ENCODE measurements around a stretch of chr4.

DNA sequence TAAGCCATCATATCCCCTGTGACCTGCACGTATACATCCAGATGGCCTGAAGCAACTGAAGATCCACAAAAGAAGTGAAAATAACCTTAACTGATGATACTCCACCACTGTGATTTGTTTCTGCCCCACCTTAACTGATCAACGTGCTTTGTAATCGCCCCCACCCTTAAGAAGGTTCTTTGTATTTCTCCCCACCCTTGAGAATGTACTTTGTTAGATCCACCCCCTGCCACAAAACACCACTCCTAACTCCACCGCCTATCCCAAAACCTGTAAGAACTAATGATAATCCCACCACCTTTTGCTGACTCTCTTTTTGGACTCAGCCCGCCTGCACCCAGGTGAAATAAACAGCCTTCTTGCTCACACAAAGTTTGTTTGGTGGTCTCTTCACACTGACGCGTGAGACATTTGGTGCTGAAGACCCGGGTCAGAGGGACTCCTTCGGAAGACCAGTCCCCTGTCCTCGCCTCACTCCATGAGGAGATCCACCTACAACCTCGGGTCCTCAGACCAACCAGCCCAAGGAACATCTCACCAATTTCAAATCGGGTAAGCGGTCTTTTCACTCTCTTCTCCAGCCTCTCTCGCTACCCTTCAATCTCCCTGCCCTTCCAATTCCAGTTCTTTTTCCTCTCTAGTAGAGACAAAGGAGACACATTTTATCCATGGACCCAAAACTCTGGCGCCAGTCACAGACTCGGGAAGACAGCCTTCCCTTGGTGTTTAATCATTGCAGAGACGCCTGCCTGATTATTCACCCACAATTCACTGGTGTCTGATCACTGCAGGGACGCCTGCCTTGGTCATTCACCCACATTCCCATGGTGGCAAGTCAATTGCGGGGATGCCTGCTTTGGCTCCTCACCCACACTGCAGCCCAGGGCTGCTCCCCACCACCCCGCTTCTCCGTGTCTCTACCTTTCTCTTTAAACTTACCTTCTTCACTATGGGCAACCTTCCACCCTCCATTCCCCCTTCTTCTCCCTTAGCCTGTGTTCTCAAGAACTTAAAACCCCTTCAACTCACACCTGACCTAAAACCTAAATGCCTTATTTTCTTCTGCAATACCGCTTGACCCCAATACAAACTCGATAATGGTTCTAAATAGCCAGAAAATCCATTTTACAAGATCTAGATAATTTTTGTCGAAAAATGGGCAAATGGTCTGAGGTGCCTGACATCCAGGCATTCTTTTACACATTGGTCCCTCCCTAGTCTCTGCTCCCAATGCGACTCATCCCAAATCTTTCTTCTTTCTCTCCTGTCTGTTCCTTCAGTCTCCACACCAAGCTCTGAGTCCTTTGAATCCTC lies 43.8 kb downstream of the CHIC2 start:
- RRBS = no CpG with 5 or more reads among the region's 25 CpGs

DNA sequence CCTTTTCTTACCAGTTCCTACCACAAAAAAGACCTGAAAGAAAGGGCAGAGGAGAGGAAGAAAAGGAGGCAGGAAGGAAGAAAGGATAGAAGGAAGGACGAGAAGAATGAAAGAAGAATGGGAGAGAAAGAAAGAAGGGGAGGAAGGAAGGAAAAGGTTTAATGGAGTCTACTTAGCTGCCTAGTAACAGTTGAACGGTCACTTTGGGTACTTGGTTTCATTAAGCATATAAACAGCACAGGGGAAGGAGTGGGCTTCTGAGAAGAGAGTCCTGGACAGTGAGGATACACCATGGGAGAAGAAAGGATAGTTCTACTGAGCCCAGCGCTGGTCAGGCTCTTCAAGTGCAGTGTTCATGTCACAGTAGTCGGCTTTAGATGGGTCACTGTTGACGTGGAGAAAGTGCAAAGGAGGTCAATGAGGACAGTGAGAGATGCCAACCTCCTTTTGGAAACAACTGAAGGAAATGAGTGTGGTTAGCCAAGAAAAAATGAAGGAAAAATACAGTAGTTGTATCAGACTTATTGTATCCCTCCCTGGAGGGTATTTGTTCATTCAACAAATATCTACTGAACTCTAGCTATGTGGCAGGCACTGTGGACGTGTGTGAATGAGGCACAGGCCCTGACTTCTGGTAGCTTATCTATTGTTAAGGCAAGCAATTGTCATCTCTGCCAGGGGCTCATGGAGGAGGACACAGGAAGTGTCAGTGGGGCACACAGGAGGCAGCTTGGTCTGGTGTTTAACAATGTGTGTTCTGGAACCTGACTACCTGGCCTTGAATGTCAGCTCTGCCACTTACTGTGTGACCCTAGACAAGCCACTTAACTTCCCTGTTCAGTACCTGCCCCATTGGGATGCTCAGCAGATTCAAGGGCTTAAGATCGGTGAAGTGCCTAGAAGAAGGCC lies 1.3 kb upstream of the CHIC2 start:
- RRBS = no CpG with 5 or more reads among the region's 7 CpGs

DNA sequence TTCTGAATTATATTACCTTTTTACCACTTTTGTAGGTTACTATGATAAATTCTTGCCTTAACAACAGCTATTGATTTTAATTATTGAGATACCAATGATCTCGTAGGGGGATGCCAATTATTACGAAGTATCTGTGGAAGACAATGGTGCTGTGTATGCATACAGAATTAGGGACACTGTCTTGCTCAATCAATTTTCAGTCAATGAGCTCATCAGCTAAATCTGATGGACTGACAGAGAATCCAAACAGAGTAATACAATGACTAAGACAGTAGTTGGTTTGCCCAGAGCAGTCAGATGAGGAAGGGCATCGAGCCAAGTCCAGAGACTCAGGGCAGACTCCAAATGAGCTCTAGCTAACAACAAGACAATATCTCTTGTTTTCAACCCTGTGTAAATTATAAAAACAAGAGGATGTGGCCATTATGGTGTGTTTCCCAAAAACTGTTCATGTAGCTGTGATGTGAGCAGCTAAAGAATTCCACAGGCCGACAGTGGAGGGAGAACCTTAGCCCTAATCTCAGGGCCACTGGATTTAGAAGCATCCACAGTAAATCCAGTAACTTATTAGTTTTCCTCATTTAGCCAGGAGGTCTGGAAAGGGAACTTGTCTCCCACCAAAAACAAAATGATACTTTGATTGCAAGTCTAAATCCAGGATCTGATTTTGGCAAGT lies 14.6 kb upstream of the GSX2 start:
- RRBS = no CpG with 5 or more reads among the region's 4 CpGs

DNA sequence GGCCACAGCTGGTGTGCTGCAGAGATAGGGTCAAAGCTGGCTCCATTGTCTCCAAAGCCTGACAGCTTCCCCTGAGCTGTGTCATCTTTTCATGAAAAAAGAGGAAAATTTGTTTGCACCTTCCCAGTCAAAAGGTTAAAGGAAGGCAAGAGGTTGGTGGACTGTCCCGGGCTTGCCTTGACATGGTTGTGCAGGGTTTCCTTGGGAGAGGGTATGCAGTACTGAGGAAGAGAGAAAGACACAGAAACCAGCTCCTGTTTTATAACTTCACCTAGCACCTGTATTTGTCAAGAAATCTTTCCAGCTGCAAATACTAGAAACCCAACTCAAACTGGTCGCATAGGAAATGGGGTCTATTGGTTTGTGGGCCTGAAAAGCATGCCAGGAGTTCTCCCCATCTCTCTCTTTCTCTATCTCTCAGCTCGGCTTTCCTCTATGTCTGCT lies 160.1 kb upstream of the KIT start:
- RRBS = no CpG with 5 or more reads among the region's 3 CpGs

DNA sequence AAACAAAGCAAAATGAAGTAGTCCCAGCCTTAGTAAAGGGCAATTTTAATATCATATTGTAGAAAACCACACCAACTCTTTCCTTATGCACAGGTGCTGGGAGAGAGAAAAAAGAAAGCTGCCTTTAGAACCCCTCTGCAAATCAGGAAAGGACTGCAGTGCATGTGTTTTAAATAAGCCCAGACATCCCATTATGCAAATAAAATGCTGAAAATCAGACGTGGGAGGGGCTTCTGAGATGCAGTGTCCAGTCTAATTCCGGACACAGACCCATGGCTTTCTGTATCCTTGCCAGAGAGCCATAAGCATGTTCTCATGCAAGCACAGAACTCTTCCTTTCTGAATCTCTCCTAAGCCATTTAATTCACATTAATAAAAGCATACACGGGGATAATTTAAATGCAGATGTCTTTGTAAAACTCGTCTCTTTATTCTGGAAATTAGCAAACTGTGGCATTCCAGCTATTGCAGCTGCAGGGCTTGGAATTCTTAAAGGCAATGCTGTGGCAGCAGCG lies 38.4 kb downstream of the KDR start:
- RRBS = no CpG with 5 or more reads among the region's 5 CpGs

- RRBS = no CpG with 5 or more reads among the region's 5 CpGs
Observed at GRCh38 chr4:55356998-55357515, 11.0 kb downstream of the SRD5A3 start.

DNA sequence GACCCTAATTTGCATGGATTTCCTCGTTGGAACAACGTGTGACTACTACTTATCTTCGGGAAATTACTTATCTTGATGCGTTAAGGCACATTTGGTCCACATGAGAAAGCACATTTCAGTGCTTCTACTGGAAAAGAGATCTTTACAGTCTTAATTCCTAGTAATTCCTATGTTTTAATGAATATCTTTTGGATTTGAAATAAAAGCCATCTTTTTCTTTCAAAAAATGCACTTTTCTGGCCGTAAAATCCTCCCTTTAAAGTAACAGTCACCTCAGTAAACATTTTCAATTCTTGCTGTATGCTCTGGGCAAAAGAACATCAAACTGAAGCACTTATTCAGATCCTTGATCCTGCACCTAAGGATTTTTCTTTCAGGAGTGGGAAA lies 947 bp upstream of the CLOCK start:
- RRBS = no CpG with 5 or more reads among the region's 5 CpGs

DNA sequence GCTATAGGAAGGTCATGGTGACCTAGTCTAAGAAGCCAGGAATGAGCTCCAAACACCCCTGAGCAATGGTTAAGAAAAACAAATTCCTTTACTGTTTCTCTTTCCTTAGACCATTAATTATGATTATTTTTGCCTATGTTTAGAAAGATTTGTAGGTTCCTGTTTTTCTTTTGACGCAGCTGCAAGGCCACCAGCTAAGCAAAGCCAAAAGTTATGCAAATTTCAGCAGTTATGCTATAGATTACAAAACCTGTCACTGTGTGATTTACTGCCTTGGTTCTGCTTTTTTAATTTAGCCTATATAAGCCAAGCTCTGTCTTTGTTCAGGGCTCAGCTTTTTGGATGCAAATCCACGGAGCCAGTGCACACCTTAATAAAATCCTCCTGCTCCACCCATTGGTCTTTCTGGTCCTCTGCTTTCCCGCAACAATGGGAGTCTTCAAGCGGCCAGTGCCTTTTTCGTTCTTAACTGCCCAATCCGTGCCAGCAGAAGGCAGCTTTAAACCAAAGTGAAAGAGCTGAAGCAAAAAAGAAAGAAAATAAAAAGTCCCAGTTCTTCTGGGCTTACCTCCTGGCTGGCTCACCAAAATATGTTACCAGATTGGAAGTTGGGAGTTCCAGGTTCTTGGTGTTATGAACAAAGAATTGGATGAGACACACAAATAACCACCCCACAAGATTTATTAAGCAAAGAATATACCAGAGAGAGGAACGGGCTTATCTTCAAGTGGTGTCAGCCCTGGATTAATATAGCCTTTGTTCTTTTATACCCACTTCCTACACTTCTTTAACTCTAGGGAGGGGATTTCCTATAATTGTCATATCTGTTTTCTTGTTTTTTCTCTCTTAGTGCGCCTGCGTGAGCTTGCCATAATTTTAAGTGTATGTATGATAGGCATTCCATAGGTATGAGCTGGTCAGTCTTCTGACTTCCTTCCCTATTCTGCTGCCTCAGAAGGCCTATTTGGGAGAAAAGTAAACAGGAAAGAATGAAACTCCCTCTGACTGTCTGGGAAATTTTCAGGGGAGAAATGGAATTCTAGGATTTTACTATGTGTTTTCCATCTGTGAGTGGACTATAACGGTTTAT lies 1.1 kb upstream of the CEP135 start:
- RRBS = no CpG with 5 or more reads among the region's 10 CpGs

DNA sequence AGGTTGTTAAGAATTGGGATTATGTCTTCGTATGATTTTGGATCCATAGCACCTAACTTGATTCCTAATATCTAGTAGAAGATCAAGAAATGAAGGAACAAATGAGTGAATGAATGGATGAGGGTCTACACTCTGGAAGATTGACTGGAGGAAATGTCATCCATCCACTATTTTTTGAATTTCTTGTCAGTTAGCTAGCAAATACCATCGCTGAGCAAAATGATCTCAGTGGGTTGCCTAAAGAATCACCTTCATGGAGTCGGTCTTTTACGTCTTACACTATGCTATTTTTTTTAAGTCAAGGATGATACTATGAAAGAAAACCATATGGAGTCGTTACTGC lies 108.4 kb downstream of the CRACD start:
- RRBS = no CpG with 5 or more reads among the region's 5 CpGs

- RRBS = no CpG with 5 or more reads among the region's 3 CpGs
Observed at GRCh38 chr4:56410053-56410754, 22.9 kb upstream of the AASDH start.

- RRBS = no CpG with 5 or more reads among the region's 5 CpGs
Observed at GRCh38 chr4:56762989-56763332, 58.5 kb downstream of the SPINK2 start.

DNA sequence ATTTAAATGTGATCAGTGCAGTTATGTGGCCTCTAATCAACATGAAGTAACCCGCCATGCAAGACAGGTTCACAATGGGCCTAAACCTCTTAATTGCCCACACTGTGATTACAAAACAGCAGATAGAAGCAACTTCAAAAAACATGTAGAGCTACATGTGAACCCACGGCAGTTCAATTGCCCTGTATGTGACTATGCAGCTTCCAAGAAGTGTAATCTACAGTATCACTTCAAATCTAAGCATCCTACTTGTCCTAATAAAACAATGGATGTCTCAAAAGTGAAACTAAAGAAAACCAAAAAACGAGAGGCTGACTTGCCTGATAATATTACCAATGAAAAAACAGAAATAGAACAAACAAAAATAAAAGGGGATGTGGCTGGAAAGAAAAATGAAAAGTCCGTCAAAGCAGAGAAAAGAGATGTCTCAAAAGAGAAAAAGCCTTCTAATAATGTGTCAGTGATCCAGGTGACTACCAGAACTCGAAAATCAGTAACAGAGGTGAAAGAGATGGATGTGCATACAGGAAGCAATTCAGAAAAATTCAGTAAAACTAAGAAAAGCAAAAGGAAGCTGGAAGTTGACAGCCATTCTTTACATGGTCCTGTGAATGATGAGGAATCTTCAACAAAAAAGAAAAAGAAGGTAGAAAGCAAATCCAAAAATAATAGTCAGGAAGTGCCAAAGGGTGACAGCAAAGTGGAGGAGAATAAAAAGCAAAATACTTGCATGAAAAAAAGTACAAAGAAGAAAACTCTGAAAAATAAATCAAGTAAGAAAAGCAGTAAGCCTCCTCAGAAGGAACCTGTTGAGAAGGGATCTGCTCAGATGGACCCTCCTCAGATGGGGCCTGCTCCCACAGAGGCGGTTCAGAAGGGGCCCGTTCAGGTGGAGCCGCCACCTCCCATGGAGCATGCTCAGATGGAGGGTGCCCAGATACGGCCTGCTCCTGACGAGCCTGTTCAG lies 22.4 kb downstream of the REST start:
- RRBS = no CpG with 5 or more reads among the region's 10 CpGs

DNA sequence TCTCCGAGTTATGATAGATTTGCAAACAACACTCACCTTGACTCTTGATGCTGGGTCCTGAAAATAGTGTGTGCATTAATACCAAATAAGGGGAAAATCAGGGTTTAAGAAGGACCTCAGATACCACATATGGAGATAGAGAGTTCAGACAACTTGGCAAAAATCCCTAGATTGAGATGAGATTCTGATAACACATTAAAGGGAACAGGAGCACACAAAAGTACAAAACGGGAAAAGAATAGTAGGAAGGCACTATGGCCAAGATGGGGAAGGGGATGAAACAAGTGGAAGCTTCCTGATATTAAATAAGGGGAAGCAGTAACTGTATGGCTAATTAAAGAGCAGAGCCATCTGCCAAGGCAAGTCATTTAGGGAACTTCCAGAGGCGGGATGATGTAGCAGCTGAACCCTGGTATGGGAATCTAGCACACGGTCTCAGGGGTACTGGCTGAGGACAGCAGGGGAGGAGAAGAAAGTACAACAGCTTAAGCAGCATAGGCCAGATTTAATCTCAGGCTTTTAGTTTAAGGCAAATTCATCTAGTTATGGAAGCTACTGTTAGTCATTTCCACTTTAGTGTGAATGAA lies 59.2 kb downstream of the IGFBP7 start:
- RRBS = no CpG with 5 or more reads among the region's 4 CpGs

DNA sequence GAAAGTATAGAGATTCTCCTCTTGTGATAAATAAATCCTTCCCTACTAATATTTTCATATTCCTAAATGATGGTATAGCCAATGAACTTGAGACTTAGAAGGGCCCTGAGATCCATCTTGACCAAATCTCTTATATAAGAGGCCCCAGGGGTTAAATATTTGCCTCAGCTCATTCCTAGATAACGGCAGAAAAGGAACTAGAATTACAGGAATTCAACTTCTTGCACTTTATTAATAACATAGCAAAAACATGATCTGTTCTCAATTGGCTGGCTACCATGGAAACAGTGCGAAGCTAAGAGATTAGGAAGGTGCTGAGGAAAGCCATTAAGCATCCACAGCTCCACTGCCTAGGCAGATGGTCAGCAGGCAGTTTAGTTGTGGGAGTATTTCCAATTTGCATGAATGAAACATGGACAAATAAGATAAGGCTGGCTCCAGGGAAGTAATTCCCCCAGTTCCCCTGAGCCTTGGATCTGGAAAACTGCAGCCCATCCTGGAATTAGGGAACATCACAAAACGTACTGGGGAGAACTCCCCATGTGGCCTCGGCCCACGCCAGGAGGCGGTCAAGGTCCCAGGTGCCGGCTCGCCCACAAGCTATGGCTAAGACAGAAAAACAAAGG lies 45.5 kb downstream of the IGFBP7 start:
- RRBS = no CpG with 5 or more reads among the region's 8 CpGs

DNA sequence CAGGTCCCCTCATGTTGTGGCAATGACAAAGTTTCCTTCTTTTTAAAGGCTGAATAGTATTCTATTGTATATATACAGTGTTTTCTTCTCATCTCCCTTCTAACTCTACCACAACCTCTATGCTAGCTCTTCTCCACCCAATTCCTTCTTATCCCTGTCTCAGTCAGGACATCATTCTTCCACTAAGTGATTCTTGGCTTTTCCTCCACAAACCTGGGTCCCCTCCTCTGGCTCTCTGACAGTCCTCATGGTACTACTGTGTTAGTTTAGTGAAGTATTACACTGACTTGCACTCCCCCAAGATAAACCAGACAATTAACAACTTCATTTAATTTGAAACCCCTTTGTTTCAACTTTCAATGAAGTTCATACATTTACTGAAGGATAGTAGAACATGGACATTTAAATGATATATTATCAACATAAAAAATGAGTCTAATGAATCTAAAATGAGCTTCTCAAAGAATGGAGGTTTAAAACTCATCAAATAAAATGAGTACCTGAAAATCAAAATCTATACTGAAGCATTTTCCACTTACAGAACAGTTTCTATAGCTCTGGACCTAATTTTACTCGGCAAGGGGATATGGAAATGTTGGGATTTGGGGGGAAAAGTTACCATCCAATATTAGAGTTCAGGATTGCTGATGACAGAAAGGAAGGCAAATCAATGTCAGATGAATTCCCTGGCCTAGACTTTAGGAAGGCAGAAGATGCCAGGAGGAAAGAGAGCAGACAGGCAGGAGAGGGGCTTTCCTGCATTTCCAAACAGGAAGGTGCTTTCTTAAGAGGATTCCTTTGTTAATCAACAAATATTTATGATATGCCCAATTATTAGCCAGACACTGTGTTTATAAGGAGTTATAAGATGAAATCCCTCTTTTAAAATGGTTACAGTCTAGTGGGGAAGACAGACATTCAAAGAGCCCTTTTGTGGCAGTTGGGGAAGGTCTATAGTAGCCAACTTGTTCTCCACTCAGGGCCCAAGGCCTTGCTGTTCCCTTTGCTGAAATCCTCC lies 5.7 kb downstream of the IGFBP7 start:
- RRBS = no CpG with 5 or more reads among the region's 1 CpG

- RRBS = no CpG with 5 or more reads among the region's 9 CpGs
Observed at GRCh38 chr4:57110857-57111173, 630 bp upstream of the IGFBP7 start.

DNA sequence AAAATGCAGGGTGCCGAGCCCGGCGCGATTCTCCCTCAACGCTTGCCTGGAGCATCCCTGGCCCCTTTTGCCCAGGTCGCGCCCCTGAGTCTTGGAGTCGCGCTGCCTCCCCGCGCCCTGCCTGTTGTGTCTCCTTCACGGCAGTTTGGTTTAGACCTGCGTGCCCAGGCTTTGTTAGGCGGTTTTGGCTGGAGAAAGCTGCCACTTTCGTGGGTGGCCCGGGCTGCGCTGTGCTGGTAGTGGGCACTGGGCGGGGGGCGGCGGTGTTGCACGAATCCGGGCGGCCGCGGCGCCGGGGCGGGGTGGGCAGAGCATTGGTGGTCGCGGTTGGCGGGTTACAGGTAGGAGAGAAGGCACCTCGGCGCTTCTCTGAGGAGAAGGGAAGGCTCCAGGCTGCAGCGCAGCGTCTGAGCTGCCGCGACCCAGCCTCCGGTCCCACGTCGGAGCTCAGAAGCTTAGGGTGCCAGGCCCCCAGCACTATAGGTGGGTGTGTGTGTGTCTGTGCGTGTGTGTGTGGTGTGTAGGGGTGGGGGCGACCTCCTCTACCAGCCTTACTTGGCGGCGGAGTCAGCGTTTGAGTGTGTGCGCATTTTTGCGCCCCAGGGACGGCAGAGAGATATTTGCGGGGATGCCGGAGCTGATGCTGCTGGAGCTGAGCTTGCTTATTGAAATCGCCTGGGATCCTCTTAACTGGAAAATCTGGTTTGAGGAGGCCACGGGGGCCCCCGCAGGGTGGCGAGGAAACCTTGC lies 2.3 kb downstream of the ADGRL3 start:
- RRBS = 2% methylated on average over 7 of the region's 54 CpGs

DNA sequence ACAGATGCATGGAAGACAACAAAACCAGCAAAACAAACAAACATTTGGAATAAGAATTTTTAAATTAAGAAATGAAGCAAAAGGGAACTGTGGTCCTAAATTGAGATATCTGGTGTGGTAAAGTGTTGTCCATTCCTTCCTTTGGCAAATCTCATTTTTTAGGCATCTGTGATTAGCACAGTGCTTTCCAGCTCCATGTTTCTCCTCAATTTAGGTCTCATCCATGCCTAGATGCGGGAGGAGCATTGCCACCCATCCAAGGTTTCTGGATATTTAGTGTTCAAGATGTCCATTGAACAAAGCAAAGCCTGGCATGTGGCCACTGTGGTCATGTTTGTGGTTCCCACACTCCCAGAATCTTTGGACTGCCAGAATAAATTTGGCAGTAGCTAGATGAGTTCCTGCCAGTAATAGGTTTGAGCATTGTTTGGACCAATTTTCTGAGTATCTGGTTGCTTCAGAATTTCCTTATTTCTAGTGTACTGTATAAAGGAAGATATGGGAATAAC lies 1124.0 kb downstream of the ADGRL3 start:
- RRBS = no CpG with 5 or more reads among the region's 1 CpG

GRCh38 chr4:65668037-65668992 lies 2.0 kb downstream of the EPHA5 start:
- RRBS = 5% methylated on average over 4 of the region's 33 CpGs